Fallopian tube (tissue), 1 donor: Measurements from ENCODE around the genes SLC36A3 and ATOX1.

DNA sequence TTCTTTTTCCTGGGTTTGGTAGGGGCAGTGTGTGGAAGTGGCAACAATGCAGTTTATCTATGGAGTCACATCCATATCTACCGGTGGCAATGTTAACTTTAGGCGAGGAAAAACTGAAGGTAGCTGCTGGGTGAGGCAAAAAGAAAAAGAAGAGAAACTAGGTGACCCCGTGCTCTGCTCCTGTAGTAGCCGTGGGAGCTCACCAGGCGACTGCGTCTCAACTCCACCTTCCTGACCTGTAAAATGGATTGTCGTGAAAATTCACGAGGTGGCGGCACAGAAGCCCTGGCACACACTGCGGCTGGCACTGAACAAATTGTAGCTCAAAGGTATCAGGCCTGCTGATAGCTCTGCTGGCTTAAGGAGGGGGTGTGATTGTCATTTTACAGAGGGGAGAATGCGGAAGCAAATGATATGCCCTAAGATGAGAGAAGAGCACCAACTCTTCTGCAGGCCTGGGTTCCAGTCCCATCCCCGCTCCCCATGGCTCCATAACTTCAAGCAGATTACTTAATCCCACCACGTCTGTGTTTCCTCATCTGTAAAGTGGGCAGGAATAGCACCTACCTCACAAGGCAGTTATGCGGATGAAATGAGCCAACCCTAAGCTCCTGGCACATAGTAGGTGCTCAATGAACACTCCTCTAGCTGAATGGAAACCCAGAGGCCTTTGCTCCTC, 35.9 kb upstream of the SYNPO start:
- PRO-cap, result no peak

GRCh38 chr5:150610231-150610713, 30.2 kb upstream of the SYNPO start:
- PRO-cap, result no peak

- PRO-cap, result no peak
Measured at GRCh38 chr5:150630904-150631577, 9.4 kb upstream of the SYNPO start.

DNA sequence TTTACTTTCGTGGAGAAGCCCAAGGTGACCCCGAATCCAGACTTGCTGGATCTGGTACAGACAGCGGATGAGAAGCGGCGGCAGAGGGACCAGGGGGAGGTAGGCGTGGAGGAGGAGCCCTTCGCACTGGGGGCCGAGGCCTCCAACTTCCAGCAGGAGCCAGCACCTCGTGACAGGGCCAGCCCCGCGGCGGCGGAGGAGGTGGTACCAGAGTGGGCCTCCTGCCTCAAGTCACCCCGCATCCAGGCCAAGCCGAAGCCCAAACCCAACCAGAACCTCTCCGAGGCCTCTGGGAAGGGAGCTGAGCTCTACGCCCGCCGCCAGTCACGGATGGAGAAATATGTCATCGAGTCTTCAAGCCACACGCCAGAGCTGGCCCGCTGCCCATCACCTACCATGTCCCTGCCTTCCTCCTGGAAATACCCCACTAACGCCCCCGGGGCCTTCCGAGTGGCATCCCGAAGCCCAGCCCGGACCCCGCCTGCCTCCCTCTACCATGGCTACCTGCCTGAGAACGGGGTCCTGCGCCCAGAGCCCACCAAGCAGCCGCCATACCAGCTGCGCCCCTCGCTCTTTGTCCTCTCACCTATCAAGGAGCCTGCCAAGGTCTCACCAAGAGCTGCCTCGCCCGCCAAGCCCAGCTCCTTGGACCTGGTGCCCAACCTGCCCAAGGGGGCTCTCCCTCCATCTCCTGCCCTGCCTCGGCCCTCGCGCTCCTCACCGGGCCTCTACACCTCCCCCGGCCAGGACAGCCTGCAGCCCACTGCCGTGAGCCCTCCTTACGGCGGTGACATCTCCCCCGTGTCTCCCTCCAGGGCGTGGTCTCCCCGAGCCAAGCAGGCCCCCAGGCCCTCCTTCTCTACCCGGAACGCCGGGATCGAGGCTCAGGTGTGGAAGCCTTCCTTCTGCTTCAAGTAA, 9.2 kb downstream of the SYNPO start:
- PRO-cap, result no peak

DNA sequence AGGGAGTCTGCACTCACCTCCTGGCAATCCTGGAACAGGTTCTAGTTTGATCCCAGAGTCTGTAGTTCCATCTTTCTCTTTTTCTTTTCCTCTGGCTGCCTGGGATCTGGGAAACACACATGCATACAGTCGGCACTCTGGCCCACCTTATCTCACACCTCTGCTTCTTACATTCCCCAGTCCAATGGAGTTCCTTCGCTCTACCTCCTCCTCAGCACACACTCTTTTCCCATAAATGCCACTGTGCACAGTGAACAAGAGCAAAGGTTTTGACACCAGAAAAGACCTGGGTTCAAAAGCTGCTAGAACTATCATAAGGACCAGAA, 7.7 kb downstream of the RBM22 start:
- PRO-cap, result no peak

DNA sequence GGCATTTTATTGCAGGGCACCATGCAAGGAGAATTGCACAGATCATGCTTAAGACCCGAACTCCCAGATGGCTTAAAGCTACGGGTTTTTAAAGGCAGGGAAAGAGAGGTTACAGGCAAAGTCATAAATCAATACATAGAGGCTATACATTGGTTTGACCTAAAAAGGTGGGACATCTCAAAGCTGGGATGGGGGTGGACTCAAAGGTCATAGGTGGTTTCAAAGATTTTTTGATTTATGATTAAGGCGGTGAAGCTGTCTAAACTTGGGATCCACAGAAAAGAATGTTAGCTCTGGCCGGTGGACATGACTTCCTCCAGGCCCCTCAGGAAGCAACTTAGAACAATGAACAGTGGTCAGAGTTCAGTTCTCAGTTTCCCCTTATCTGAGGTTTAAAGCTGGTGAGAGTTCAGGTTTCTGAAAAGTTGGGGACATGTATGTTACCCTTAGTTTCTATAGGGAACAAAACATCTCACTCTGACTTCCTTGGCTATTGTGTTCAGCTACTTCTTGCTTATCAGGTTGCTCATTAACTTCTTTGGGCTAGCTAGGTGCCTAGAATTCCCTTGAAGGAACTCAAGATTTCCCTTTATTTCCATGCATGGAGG, 6.1 kb upstream of the RBM22 start:
- PRO-cap, result no peak

DNA sequence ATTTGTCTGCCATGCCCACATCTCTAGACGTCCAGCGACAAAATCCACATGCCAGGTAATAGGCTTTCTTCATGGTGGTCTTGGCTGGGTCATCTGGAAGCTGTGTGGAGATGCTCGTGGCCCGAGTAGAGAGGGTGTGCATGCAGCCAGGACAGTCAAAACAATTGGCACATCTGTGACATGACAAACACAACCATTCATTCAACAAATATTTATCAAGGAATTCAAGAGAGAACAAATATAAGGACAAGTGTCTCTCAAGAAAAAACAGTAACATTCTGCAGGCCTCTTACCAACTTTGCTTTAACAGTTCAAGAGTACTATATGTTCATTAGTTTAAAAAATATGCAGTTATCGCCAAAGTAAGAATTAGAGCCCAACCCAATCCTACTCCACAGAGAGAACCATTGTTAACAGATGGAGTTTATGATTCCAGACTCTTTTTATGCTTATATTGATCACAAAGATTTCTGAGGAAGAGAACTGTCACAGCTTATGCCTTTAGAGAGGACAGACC, 5.3 kb downstream of the DCTN4 start:
- PRO-cap, result no peak

DNA sequence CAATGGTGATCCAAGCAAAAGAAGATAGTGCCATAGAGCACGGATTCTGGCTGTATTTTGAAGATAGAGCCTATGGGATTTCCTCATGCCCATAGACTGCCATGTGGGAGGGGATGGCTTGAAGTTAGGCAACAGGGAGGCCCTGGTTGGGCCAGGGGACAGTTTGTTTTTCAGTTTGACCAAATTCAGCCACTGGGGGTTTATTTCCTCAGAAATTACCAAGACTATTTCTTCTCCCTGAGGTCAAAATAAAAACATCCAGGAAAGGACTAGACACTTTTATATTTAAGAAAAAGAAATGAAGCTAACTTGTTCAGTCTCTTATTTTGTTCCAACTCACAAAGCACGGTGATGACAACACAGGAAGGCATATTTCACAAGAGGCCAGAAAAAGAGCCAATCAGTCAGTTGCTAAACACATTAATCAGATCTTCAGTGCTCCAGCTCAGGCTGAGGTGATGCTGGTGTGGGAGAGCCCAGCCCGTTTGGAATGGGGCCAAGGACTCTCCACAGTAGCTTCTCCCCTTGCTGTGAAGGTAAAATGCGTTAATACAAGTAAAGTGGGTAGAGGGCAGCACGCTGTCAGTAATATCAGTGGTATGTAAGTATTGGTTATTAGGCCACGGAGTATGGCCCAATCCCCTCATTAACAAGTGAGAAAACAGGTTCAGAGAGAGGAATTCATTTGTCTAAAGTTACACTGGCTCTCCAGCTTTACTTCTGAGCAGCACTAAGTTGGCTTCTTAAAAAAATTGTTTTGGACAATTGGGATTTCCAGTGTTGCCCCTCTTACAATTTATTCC, 4.5 kb upstream of the DCTN4 start:
- PRO-cap, result no peak

- PRO-cap, result no peak
Measured at GRCh38 chr5:151063346-151064077, 17.3 kb downstream of the TNIP1 start.

DNA sequence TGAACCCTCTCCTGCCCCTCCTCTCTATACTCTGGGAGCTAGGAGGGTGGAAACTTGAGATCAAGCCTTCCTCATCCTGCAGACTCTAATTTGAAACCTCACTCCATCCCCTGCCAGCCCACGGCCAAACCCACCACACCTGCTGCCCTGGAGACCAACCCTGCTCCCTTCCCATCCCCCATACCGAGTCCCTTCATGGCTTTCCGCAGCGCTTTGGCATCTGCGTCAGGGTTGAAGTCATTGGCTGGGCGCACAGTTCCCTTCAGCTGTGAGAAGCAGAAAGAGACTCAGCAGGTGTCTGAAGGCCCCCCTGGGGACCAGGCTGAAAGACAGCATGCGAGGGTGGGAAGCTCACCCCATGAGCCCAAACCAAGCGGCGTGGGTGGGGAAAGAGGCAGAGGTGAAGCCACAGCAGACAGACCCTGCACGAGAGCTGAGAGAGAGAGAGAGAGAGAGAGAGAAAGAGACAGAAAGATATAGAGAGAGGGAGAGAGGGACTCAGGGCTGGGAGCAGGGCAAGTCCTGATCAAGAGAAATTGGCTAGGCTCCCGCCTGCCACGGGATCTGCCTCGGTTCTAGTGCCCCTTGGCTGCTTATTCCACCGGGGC, 33.4 kb downstream of the ANXA6 start:
- PRO-cap, result no peak

GRCh38 chr5:151221580-151221936, 2.3 kb downstream of the CCDC69 start:
- PRO-cap, result no peak

DNA sequence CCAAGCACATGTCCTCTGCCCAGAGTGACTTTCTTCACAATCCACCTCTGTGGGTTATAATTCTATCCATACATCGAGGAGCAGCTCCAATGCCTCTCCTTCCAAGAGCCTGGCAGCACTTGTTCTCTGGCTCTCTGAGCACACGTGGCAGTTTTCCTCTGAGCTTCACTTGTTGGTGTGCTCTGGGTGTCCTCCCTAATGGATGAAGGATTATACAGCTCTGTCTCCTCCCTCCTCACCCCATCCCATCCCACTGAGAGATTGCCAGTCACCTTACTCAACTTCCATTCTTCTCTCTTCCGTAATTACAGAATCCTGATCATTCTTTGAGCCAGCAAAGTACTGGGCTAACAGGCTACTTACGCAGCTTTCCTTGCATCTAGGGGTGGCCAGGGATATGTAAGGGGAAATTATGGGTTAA, 6.1 kb upstream of the CCDC69 start:
- PRO-cap, result unidirectional peak, minus-strand start at position 136 of the sequence; unidirectional peak, minus-strand start at position 160 of the sequence

- PRO-cap, result no peak
Measured at GRCh38 chr5:151303584-151304078, at the start of gene SLC36A3. Gene SLC36A3, minus strand, starts transcription at chr5:151303766.

GRCh38 chr5:151496047-151496426, 48.6 kb downstream of the SLC36A1 start:
- PRO-cap, result no peak

GRCh38 chr5:151619812-151620138, 28.6 kb upstream of the FAT2 start:
- PRO-cap, result no peak

DNA sequence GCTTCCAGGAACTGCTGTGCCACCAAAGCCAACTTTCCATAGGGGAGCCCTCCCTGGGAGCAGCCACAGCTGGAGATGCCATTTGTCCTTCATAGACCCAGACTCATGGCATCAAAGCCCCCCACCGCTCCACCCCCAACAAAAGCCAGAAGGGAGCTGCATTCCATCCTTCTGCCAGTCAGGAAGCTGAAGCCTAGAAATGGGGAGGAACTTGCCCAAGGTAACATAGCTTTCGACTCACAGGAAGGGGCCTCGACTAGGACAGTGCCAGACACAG, 28.9 kb upstream of the FAT2 start:
- PRO-cap, result no peak

DNA sequence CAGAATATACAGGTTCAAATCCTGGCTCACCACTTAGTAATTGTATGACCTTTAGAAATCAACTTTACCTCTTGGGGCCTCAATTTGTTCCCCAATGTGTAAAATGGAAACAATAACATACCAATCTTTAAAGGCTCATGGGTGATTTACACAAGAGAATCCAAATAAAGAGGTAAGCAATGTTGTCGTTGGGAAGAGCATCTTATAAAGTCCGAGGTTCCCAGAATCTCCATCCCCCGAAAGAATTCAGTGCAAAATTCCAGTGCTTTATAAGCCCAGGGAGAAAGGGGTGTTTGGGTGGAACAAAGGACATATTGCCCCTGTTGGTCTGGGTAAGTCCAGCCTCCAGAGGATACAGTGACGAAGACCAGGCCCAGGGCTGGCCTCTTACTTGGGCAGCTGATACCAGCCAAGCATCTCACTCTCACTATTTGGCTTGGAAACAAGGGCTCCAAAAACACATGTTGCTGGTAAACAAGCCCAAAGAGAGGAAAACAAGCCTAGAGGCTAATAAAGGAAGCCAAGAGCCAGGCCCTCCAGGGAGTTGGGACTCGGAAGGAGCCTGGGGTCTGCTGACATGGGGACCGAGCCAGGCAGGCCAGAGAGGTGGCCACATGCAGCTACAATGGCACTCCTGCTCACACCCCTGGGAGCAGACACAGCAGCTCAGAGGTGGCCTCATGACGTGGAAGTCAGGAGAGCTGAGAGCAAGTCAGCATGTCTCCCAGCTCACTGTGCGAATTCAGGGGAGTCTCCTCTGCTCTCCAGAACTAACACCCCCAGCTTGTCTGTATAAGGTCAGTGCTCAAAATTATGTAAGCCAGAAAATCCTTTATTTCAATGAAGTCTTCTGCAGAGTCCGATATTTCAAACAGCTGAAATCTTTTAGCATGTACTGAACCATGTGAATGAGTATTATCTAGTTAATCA, 5.8 kb downstream of the SPARC start:
- PRO-cap, result no peak

- PRO-cap, result bidirectional peak, plus-strand start at chr5:151699392, minus-strand start at chr5:151699257
Measured at GRCh38 chr5:151698794-151699866, 12.4 kb upstream of the SPARC start.

- PRO-cap, result bidirectional peak, plus-strand start at chr5:151758754, minus-strand start at chr5:151758608
Measured at GRCh38 chr5:151758086-151759258, at the start of gene ATOX1. Gene ATOX1, minus strand, starts transcription at chr5:151758631.

DNA sequence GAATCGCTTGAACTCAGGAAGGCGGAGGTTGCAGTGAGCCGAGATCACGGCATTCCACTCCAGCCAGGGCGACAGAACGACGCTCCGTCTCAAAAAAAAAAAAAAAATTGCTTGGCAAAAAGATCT, 1.9 kb upstream of the G3BP1 start:
- PRO-cap, result no peak